ENCODE data around the gene EDEM2.

GRCh38 chr20:34098053-34098698, 13.9 kb downstream of the EIF2S2 start:
- CAGE, long polyA plus RNA: no peak
- RRBS: no CpG with 5 or more reads among the region's 11 CpGs

DNA sequence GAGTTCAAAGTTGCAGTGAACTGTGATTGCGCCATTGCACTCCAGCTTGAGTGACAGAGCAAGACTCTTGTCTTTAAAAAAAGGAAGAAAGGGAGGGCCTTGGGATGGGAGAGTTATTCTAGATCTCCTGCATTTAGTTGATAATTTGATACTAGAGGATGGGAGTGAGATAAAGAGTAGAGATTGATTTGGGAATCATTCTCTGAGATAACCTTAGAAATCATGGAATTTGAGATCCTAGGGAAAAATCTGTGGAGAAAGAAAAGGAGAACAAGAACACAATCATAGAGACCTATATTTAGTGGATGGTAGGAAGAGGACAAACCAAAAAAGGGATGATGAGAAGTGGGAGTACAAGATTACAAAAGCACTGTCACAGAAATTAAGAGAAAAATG, 68.3 kb downstream of the ITCH start:
- CAGE, long polyA plus RNA: no peak
- RRBS: no CpG with 5 or more reads among the region's 1 CpG

DNA sequence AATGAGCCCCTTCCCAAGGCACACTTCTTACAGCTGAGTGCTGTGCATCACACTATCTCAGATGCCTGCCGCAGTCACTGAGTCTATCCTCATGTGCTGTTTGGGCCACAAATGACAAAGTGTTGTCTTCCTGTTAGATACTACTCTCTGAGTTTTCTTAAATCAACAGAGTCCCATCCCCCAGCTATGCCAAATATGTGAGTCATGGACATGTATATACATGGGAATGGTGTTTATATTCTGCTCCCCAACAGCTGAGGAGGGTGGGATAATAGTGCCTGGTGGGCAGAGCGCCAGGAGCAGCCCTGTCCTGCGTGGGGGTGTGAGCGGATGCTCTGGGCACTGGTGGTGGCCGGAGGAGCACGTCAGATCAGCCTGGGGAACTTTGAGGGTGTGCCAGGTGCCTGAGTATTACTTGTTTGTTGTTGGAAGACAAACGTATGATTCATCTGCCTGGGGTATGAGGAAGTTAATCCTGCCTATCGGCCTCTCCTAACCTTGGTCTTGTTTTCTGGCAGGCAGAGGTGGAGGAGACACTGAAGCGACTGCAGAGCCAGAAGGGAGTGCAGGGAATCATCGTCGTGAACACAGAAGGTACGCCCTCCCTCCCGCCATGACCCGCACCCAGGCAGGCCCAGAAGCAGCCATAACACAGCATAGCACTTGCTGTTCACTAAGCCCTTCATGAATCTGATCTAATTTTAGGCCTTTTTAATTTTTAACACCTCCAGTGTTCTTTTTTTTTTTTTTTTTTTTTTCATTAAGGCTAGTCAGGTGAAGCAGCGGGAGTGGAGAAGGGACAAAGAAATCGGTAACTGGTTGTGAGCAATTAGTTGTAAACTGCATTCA, 9.8 kb downstream of the DYNLRB1 start:
- CAGE, long polyA plus RNA: no peak
- RRBS: no CpG with 5 or more reads among the region's 16 CpGs

GRCh38 chr20:34543409-34543957, 15.0 kb upstream of the MAP1LC3A start:
- CAGE, long polyA plus RNA: no peak
- RRBS: no CpG with 5 or more reads among the region's 10 CpGs

DNA sequence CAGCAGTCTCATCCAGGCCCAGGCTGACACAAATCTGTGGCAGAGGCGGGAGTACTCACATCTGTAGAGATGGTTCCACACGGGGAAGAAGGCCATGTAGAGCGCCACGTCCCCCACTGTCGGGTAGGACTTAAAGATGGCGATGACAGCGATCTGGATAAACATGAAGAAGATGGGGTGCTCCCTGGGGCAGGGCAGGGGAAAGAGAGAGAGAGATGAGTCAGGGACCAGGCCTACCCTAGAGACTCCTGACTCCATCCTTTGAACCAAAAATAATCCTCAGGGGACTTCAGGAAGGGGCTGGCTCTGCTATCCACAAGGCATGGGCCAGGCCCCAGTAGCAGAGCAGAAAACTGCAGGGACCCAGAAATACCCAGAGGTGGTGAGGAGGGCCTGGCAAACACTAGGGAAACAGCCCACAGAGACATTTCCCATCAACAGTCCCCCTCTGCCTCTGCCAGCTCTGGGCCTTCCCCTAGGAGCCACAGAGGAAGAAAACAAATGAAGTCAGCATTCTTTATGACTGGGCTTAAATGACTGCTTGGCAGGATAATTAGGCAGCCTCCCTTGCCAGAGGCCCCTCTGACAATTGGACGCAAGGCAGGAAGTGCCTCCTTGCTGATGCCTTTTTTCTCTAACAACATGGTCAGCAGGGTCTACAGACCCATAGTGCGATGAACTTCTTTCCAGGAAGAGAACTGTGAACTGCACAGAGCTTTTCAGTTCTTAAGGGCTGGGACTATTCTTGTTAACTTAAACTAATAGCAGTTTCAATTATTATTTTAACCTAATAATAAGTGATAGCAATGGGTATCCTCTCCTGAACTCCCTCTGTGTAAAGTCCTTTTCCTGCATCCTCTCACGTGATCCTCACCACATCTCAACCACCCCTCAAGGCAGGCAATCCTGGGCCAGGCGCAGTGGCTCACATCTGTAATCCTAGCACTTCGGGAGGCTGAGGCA, 23.3 kb downstream of the MAP1LC3A start:
- CAGE, long polyA plus RNA: no peak
- RRBS: no CpG with 5 or more reads among the region's 12 CpGs

- CAGE, long polyA plus RNA: no peak
- RRBS: 1% methylated on average over 31 of the region's 67 CpGs
These were observed 5.1 kb downstream of the TP53INP2 start for GRCh38 chr20:34709021-34709894.

DNA sequence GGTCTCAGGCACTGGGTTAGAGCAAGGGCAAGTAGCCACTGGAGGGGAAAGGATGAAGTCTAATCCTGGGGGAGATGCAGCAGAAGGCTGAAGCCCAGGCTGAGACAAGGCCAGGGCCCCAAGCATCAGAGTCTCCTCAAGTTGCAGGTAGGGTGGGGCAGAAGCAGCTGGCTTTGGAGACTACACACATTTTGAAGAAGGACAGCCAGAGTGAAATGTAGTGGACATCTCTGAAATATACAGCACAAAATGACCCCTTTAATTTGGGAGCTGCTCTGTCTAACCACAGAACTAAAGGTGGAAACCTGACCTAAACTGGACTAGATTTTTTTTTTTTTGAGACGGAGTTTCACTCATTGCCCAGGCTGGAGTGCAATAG, 9.6 kb downstream of the TP53INP2 start:
- CAGE, long polyA plus RNA: no peak
- RRBS: no CpG with 5 or more reads among the region's 1 CpG

DNA sequence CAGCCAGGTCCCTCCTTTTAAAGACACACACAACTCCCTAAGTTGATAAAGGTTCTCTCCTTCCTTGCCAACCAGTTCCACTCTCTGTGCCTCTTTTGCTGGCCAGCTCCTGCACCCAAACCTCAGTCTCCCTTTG, 1.0 kb downstream of the NCOA6 start:
- CAGE, long polyA plus RNA: no peak

DNA sequence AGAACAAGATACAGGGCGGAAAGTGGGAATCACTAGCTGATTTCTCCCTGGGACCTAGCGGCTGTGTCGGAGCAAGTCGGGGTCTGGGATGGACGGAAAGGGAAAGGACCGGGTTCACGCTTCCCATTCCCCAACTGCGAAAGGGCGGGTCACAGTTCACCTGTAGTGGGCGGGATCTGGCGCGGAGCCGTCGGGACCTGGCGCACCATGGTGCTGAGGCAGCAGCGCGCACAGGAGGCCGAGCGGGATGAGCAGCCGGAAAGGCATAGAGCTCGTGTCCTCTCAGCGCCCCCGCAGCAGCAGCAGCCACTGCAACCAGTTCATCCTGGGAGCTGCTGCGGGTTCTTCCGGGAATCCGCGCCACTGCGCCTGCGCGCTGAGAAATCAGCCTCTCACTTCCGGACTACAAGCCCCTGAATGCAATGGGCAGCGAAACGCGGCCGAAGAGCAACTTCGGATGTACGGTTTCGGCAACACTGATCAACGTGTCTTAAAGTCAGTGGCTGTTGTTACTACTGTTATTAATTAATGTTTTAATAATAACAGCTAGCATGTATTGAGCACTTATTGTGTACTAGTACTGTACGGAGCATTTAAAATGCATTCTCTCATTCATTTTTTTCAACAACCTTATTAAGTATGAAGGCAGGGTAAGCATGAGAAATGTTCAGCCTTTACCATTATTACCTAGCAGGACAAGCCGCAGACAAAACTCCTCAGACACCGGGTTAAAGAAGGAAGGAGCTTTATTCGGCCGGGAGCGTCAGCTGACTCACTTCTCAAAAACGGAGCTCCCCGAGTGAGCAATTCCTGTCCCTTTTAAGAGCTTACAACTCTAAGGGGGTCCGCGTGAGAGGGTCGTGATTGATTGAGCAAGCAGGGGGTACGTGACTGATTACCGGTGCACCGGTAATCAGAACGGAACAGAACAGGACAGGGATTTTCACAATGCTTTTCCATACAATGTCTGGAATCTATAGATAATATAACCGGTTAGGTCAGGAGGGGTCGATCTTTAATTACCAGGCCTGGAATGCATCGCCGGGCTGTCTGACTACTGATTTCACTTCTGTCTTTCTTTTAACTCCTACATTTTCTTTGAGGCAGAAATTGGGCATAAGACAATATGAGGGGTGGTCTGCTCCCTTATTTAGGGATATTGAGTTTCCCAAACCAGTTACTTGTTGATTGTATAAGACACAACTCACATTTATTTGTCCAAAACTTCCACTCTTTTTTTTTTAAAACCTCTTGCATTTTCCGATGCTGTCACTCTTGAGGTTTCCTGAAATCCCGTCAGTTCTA, at the start of gene EDEM2:
TSS of gene EDEM2 (minus strand) at position 345 of the 1,305 bp plus-strand sequence.
- CAGE, long polyA plus RNA: no peak
- RRBS: 1% methylated on average over 11 of the region's 60 CpGs

DNA sequence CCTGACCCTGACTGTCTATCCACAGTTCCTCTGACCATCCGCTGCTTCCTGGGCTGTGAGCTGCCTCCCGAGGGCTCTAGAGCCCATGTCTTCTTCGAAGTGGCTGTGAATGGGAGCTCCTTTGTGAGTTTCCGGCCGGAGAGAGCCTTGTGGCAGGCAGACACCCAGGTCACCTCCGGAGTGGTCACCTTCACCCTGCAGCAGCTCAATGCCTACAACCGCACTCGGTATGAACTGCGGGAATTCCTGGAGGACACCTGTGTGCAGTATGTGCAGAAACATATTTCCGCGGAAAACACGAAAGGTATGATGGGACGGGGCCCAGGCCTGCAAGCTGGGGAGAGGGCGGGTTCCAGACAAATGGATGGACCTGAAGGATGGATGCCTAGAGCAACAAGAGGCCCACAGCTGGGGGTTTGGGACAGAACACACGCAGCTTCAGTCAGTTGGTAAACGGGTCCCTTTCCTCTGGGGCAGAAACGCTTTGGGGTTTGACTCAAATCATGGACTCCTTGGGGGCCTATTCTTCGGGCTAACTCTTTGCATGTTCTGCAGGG, 4.3 kb downstream of the PROCR start:
- CAGE, long polyA plus RNA: no peak
- RRBS: no CpG with 5 or more reads among the region's 18 CpGs

- CAGE, long polyA plus RNA: no peak
- RRBS: no CpG with 5 or more reads among the region's 8 CpGs
These were observed 16.0 kb upstream of the FAM83C start for GRCh38 chr20:35308146-35308760.

DNA sequence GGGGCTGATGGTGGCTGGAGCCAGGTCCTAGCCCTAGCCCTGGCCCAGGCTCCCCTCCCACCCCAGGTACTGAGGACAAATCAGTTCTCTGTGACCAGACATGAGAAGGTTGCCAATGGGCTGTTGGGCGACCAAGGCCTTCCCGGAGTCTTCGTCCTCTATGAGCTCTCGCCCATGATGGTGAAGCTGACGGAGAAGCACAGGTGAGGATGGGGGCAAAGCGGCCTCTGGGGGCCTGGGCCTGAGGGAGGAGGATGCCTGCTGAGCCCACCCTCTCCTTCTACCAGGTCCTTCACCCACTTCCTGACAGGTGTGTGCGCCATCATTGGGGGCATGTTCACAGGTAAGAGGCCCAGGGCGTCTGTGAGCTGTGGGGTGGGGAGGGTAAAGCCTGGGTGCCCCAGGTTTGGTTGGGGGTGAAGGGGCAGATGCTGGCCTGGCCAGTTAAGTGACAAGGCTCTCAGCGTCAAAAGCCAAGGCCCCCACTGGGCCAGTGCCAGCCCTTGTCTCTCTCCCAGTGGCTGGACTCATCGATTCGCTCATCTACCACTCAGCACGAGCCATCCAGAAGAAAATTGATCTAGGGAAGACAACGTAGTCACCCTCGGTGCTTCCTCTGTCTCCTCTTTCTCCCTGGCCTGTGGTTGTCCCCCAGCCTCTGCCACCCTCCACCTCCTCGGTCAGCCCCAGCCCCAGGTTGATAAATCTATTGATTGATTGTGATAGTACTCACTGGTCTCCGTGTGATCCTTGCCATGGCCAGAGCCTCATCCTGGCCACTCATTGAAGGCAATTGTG, 15.2 kb downstream of the ERGIC3 start:
- CAGE, long polyA plus RNA: no peak
- RRBS: no CpG with 5 or more reads among the region's 16 CpGs

DNA sequence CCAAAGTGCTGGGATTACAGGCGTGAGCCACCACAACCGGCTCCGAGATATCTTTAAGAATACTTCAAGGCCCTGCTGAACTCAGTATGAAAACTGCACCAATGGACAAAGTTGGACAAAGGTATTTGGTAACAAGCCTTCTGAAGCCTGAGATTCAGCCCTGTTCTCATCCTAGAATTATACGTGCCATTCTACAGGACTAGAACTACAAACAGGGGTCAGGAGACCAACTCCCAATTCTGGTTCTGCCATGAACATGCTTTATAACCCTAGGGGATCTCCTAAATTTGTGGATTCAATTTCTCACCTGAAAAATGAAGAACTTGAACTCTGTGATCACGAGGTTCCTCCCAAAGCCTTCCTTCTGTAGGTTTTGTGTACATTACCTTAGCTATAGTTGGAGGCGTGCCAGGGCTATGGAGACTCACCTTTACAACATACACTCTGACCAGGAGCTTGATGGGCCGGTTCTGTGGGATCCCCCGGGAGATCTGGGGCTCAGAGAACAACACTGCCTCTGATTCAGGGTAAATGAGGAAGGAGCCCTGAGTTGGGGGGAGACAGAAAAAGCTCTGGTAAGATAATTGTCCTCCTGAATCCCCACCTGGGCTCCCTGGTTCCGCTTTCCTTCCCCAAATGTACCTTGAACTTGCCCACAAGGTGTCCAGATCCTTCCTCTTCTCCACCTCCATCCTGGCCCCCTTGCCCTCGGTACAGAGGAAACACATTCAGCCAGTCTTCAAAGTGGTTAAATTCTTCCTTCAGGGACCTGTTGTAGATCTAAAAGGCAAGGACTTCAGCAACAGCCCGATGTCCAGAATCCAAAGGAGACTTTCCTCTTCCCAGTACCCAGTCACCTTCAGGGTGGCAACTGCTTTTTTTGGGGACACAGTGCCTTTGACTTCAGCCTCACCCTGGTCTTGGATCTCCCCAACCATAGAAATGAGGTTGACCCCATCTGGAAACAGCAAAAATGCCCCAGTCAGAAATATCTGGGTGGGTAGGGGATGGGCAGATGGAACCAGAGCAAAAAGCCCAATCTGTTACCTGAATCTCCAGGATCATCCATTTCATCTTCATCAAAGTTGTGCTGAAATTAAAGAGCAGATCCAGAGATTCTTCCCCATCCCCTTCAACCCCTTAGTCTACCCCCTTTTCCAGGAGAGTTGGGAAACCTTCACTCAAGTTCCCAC, 34.3 kb downstream of the ERGIC3 start:
- CAGE, long polyA plus RNA: no peak
- RRBS: no CpG with 5 or more reads among the region's 11 CpGs

DNA sequence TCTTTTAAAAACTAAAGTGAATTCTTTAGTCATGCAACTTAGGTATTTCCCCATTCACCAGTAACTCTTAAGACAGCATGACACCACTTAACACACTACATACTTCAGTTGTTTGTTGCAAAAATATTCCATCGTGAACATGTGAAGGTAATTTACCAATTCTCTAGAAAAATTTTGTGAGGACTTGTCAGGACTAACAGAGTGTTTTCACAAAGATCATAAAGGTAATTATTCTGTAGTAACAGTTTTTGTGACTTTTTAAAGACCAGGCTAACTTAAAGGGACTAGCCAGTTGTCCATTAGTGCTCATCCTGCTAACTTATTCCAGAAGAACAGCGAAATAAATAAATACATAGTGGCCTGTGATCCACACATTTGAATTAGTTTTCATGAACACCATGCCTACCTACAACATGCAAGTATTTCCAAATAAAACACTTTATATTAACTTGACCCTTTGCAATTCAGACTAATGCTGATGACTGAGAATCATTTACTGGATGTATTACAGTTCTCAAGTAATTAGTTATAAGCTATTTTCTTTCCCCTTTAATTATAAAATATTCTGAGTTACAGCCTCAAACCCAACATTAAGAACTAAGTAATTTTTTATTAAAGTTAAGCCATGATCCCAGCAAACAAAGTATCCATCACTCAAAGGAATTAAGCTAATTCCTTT, 11.9 kb downstream of the RBM39 start:
- CAGE, long polyA plus RNA: no peak
- RRBS: no CpG with 5 or more reads among the region's 2 CpGs

DNA sequence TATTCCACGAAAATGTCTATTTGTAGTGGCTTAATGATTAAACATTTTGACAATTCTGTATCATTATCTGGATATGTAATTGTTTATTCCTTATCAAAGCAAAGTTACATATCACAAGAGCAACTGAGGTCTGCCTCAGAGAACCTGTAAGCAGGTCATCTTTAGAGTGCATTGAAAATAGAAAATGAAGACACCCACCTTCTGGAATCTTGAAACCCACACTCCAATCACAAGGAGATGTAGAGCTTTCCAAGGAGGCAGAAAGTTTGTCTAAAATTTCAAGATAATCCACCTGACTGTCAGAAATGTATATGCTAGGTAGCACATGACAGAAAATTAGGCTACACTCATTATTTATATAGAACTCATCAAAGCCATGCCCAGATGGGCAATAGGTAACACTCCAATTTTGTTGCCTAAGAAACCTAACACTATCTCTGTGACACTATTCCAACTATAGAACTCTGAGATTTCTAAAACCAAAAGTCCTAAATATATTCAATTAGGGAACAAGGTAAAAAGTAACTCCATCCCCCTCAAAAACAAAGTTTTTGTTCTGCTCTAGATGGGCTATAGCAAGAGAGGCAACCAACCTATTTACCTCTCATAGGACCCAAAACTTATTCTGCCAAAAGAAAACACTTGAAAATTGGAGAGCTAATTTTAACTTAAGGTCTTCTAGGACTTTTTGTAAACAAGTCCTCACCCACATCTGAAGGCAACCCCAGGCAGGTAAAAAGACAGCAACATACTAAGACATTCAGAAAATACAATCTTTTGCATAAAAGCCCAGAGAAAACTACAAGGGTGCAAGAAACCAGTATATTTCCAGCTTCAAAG, 7.9 kb downstream of the RBM39 start:
- CAGE, long polyA plus RNA: no peak
- RRBS: no CpG with 5 or more reads among the region's 1 CpG

DNA sequence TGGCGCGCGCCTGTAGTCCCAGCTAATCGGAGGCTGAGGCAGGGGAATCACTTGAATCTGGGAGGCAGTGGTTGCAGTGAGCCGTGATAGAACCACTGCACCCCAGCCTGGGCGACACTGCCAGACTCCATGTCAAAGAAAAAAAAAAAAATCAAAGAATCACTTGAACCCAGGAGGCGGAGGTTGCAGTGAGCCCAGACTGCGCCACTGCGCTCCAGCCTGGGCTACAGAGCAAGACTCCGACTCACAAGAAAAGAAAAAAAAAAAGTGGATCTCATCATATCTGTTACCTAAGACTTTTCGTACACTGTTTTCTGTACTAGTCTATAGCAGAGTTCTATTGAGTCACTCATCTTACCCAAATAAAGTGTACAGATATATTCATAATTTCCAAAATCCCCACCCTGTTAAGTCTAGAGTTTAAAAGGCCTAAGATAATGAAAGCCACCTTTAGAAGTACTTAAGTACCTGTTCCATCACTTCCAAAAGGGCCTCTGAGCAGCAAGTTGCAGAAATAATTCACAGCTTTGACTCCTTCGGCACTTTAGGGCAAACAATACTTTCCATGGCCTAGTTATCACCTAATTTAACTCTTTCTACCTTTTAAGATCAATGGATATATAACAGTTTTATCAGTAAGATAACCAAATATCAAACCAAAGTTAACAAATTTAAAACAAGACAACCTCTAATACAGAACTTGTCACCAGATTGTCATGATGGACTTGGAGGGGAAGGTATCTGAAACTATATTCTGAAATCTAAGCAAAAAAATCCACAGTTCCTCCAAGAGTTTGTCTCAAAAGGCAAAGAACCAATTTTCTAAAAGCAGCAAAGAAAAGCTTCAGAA, 3.8 kb downstream of the RBM39 start:
- CAGE, long polyA plus RNA: no peak
- RRBS: no CpG with 5 or more reads among the region's 12 CpGs

DNA sequence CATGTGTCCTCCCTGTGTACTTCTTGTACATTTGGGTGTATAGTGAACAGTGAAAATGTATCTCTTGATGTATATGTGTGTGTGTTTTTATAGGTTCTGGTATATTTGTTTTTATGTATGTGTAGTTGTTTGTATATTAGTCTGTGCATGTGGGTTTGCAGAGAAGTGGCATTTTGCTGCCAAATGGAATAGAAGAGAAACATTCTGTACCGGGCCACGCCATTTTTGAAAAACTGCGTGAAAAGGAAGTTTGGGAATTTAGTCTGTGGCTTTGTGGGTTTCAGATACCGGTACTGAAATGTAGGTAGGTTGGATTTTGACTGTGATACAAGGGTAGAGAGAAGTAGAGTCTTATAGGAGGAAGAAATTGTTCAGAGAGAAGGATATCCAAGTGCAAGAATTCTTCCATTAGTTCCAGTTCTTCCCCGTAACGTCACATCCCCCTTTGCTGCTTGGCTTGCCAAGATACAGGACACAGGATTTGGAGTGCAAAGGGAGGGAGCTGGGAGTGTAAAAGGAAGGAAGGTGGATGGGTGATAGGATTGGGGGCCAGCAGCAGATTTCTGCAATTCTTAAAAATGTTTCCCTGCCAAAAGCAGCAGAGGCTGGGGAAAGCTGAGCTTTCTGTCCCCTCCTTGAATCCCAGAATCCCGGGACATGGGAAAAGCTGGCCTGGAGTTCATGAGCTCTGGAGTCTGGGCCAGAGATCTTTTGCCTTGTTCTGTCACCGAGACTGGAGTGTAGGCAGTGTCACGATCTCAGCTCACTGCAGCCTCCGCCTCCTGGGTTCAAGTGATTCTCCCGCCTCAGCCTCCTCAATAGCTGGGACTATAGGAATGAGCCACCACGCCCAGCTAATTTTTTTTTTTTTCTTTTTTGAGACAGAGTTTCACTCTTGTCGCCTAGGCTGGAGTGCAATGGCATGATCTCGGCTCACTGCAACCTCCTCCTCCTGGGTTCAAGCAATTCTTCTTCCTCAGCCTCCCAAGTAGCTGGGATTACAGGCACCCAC, 60.1 kb upstream of the EPB41L1 start:
- CAGE, long polyA plus RNA: no peak
- RRBS: 20% methylated on average over 4 of the region's 14 CpGs

DNA sequence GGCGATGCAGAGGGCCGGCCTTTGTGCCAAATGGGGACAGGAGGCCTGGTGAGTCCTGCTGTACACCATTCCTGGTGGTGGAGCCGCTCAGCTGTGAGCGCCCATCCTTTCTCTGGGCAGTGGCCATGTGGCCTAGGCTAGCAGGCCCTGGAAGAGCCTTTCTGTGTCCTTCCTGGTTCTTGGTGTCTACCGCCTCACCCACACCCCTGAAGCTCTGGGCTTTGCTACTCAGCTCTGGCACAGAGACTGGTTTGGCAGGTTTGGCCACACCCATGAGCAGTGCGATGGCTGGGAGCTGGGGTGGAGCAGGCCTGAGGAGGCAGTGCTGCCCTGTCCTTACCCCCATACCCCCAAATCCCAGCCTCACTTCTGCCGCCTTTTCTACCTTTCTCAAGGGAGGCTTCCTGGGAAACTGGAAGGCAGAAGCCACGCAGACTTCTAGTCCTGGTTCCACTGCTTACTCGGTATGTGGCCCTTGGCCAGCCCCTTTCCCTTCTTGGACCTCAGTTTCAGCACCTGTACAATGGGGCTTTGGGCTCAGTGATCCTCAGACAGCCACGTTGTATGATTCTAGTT, 32.2 kb upstream of the EPB41L1 start:
- CAGE, long polyA plus RNA: no peak
- RRBS: no CpG with 5 or more reads among the region's 10 CpGs

GRCh38 chr20:36155010-36155513, 522 bp downstream of the EPB41L1 start:
- CAGE, long polyA plus RNA: no peak
- RRBS: 1% methylated on average over 5 of the region's 15 CpGs

DNA sequence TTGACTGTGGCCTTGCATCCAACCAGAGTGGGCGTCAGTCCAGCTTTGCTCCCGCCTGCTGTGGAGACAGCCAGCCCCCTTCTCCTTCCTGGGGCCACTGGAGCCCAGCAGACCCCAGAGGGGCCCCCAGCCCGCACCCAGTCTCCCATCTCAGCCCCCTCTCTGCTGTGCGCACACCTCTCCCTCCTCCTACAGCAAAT, 30.5 kb downstream of the DLGAP4 start:
- CAGE, long polyA plus RNA: no peak
- RRBS: no CpG with 5 or more reads among the region's 4 CpGs